ENCODE measurements around a stretch of chr1.

DNA sequence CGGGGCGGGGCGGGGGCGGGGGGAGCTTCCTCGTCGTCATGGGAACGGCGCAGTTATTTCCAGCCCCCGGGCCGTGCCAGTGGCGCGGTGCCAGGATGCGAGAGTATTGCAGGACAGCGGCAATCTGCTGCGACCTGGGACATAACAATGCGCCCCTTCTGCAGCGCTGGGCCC is 16.9 kb downstream of the IER5 start:
- RRBS, 2 experiments = 0 to under 1% methylated on average over 4 to 10 of the region's 17 CpGs

DNA sequence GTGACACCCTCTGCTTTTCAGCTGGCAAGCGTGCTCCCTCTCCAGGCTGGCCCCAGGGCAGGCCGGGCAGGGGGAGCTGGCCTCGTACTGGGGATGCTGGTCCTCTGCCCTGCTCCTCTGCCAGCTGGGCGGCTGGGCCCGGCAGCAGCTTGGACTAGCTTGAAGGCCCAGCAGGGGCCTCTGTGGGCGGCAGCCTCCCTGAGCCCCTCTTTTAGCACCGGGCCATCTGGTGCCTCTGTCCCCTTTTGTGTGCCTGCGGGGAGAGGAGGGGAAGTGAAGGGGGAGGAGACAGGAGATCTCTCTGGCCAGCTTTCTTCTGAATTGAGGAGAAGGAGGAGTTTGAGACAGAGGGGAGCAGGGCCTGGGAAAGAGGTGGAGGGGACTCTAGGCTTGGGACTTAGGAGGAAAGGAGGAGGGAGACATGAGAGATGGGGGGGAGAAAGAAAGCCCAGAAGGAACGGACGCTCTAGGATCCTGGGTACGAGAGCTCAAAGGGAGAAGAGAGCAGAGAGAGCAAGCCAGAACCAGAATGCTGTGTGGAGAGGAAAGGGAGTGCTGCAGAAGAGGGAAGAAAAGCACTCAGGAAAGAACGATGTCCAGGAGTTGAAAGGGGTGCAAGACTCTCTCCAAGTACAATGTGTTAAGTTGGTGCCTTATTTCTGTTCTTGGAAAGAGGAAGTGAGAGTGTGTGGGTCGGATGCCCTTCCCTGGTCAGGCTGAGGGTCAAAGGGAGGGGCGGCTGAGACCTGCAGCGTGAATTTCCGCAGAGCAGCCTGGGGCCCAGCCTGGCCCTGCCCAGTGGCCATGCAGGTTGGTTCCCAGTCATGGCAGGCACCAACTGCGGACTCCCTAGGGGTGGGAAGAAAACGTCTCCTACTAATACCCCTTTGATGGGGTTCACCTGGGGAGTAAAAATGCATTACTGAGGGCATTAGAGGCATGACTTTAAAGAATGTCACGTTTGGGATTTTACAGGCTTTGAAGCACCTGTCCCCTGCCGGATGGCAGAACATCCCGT is 40.4 kb downstream of the IER5 start:
- RRBS, 2 experiments = 63 to 66% methylated on average over 6 of the region's 21 CpGs

DNA sequence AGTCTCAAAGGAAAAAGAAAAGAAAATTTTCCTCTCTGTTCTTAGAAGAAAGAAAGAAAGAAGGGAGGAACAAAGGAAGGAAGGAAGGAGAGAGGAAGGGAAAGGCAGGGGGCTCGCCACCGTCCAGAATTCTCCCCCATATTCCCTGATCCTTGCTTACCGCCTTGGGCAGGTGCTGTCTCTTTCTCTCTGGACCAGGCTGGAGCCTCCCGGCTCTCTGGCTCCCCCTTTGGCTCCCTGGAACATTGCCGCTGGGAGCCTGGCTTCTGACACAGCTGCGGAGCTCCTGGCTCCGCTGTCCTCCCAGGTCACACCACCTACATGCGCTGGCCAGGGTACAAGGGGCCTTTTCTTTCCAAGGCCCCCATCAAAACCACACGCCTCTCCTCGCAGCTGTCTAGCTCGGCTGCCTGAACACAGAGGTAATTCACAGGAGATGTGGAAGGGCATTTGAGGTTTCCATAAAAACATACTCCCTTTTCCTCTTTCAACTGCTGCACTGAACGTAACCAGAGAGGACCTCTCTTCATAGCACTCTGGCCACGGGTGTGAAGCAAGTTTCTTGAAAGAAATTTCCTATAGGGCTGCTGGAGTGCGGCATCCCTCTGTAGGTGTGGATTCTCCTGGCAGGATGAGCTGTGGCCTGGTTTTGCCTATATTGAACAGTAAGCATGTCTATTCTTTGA is 7.5 kb upstream of the ZNF648 start:
- RRBS, 2 experiments = no CpG with 5 or more reads among the region's 14 CpGs

GRCh38 chr1:182149165-182150058 is 87.9 kb upstream of the ZNF648 start:
- RRBS, 2 experiments = no CpG with 5 or more reads among the region's 7 CpGs

GRCh38 chr1:182241562-182242013 is 150.0 kb downstream of the GLUL start:
- RRBS, 2 experiments = no CpG with 5 or more reads among the region's 3 CpGs

GRCh38 chr1:182795476-182796012 is 6.0 kb downstream of the NPL start:
- RRBS, 2 experiments = no CpG with 5 or more reads among the region's 7 CpGs

DNA sequence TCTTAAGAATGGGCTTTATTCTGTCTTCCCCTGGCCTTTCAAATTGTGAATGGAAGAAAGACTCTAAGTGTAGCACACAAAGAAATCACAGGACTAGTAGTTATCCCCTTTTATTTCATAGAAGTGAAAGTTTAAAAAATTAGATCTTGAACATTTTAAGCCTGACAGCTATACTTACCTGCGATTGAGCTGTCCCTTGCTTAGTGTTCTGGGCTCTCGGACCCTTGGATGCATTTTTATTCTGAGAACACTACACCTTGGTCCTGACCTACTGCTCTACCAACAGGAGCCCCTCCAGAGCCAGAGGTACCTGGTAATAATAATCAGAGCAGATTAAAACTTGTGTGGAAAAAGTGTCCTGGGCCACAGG is 14.8 kb downstream of the NPL start:
- RRBS, 2 experiments = no CpG with 5 or more reads among the region's 2 CpGs

- RRBS, 2 experiments = no CpG with 5 or more reads among the region's 7 CpGs
These were observed 9.3 kb downstream of the DHX9 start for GRCh38 chr1:182848125-182849182.

GRCh38 chr1:182863412-182864137 is 24.4 kb downstream of the DHX9 start:
- RRBS, 2 experiments = no CpG with 5 or more reads among the region's 9 CpGs

DNA sequence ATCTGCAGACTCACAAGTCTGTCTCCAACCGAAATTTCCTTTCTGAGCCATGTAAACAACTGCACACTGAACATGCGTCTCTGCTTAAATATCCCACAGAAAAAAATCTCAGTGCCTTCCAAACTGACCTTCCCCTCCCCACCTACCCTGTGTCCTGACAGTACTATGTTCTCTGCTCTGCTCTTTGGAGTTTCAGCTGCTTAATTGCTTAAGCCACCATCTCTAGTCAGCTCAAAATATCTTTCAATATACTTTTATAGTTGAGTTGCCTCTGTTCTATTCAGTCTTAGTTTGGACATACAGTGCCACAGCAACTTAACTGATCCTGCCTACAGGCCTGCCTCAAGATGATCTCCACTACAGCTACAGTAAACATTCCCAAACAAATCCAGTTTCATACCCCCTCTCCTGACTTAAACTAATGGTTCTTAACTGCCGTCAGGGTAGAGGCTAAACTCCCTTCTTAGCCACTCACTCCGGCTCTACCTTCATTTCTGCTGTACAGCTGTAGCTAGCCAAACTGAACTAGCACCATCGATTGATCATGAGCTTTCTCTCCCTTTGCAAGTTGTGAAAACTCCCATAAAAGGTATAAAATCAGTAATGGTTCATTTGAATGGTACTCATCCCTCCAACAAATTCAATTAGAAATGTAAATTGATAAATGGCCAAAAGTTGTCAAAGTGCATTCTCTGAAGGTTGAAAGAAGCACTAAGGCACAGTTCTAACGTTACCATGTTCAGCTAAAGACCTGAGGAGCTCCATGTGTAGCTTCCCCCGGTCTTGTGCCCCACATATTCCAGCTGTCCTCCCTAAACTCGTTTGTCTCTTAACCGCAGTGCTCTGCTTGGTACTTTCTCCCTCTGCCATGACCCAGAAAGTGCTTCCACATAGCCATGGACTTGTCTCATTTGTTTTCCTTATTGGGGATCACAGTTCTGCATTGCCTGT is 49.6 kb downstream of the DHX9 start:
- RRBS, 2 experiments = no CpG with 5 or more reads among the region's 9 CpGs

DNA sequence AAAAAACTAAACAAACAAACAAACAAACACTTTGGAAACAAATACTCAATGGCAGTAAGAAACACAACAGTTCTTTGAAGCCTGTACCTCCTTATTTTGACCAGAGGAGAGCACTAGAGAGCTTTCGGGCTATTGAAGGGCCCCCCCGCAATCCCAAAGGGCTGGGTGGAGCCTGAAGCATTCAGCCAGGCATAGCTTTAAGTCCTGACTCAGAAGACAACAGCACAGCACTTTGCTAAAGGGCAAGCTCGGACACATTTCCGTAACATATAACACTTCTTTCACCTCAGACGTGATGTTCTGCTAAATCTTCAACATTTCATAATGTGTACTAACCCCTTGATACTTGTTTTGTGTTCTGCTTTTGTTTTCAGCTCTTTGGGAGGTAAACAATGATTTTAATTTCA is 9.6 kb upstream of the SHCBP1L start:
- RRBS, 2 experiments = no CpG with 5 or more reads among the region's 5 CpGs

- RRBS, 2 experiments = no CpG with 5 or more reads among the region's 8 CpGs
These were observed 47.8 kb downstream of the LAMC1 start for GRCh38 chr1:183070574-183071901.

DNA sequence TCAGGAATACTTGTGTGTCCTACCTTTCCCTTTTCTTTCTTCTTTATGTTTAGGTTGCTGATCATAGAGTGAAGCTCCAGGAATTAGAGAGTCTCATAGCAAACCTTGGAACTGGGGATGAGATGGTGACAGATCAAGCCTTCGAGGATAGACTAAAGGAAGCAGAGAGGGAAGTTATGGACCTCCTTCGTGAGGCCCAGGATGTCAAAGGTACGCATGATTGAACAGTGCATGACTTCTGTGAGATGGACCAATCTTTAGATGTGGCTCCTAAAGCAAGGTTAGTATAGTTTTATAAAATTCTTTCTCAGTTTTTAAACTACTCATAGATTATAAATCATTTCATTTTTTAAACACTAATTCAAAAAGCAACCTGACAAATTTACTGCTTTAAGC is 57.5 kb upstream of the LAMC2 start:
- RRBS, 2 experiments = no CpG with 5 or more reads among the region's 3 CpGs

DNA sequence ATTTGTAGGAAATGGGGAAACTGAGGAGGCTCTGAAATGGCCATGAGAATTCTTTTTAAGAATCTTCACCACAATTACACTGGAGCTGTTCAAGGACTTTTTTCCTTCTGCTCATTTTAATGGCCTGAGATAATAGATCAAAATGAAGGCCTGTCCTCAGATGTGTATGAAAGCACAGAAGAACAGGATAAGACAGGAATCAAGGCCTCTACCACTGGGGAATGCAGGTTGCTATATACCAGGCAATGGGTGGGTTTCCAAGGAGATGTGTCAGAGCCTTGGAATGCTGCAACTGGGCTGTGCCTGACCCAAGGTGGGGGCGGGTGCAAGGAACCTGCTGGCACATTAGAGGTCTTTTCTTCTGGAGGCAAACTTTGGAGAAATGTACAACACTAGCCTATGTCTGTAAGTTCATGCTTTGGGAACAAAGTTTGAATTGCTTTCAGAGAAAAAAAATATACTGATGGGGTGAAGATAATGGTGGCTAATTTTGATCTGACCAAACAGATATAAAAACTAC is 21.7 kb upstream of the LAMC2 start:
- RRBS, 2 experiments = no CpG with 5 or more reads among the region's 1 CpG

- RRBS, 2 experiments = no CpG with 5 or more reads among the region's 14 CpGs
These were observed 48.4 kb downstream of the LAMC2 start for GRCh38 chr1:183234208-183235049.

- RRBS, 2 experiments = no CpG with 5 or more reads among the region's 3 CpGs
These were observed 86.1 kb downstream of the LAMC2 start for GRCh38 chr1:183272219-183272561.

DNA sequence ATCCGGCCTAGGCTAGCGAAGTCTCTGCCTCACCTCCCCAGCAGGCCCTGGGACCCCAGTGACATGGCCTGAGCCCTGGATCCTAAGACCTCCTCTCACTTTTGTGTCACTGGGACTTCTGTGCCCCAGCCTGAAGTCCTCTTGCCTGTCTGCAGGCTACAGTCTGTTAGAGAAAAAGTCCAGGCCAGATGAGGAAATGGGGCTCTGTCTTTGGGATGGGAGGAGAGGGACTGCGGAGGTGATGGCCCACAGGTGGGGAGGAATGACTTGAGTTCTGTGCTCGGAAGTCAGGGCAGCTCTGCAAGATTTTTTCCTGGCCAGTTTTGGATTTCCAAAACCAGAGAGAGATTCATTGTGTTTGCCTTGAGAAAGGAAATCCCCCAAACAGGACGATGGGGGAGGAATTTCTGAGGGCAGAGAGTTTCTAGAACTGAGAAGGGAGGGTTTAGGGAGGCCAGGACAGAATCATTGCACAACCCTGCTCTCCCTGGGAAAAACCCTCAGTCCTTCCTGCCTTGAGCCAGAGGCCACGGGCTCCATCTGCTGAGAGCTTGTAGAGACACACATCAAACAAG is 99.9 kb downstream of the NMNAT2 start:
- RRBS, 2 experiments = no CpG with 5 or more reads among the region's 6 CpGs

DNA sequence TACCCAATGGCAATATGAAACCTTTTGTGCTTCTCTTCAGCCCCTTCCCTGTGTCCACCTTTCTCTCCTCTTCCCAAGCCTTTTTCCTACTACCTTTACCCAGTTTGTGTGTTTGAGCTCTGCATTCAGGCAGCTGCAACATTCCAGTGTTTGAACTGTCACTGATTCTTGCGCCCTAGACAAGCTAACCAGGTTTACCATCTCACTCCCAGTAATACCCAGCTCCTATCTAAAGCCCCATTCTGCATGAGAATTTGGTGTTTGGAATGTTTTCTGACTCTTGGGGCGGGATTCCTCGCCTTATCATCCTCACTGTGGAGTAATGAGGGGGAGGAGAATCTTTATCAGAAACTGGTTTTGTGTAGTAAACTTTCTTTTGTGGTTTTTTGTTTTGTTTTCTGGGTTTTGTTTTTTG is 36.5 kb downstream of the NCF2 start:
- RRBS, 2 experiments = no CpG with 5 or more reads among the region's 3 CpGs

DNA sequence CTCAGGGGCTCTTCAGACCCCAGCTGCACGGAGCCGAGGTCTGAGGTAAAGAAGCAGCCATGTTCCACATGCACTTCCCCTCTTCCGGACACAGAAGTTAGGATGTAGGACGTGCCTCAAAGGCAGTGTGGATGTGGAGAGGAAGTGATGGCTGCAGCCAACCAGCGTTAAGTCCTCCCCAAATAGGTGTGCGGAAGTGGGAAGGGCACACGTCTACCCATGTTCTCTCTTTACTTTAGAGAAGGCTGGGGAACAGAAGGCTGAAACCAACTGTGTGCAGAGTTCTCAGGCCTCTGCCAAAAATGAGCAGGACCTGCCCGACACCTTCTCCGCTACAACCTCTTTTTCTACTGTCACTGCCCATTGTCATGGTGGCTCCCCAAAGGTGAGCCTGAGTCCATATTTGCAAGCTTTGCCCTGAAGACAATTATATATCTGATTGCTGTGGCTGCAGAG is 14.7 kb upstream of the NCF2 start:
- RRBS, 2 experiments = no CpG with 5 or more reads among the region's 9 CpGs

Measured in bronchial epithelial cell (primary cell).